Body of pancreas (tissue), 2 donors: Measurements from ENCODE around the gene YWHAH.

DNA sequence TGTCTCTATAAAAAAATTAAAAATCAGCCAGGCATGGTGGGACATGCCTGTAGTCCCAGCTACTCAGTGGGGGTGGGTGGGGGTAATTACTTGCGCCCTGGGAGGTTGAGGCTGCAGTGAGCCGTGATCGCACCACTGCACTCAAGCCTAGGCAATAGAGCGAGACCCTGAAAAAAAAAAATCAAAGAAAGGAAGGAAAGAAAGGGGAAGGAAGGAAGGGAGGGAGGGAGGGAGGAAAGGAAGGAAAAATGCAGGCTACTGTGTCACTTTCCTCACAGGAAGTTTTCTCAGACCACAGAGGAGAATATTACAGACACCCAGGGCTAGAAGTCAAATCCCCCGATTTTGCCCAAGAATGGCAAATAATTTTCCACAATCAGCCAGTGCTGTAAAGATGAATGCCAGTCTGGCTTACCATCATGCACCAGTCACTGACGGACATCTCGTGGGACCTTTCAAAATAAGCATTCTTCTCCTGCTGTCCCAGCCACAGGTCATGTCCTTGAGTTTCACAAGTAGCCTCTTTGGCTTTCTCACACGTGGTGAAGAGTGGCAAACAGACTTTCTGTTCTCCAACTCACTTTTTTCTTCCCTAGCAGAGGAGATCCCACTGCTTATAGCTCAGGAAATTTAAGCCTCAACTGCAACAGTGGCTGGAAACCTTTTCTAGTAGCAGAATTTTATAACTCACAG is 3.9 kb downstream of the PIK3IP1 start:
- PRO-cap, result no peak
- RAMPAGE, long total RNA, 2 experiments, result no peak in any of the 2 experiments

DNA sequence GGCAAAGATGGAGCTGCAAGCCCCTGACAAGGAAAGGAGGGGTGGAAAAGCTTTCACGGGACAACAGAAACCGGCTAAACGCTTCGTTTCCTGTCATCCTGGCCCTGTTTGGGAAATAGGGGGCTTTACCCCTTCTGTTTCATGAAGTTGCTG is 315 bp downstream of the PIK3IP1 start:
- PRO-cap, result no peak
- RAMPAGE, long total RNA, 2 experiments, result no peak in any of the 2 experiments

GRCh38 chr22:31497128-31497835 is 946 bp downstream of the SFI1 start:
- PRO-cap, result no peak
- RAMPAGE, long total RNA, 2 experiments, result no peak in any of the 2 experiments

- PRO-cap, result unidirectional peak, plus-strand start at chr22:31625898
- RAMPAGE, long total RNA, 2 experiments, result no peak in any of the 2 experiments
Measured at GRCh38 chr22:31625339-31626227, 36.4 kb downstream of the PISD start.

DNA sequence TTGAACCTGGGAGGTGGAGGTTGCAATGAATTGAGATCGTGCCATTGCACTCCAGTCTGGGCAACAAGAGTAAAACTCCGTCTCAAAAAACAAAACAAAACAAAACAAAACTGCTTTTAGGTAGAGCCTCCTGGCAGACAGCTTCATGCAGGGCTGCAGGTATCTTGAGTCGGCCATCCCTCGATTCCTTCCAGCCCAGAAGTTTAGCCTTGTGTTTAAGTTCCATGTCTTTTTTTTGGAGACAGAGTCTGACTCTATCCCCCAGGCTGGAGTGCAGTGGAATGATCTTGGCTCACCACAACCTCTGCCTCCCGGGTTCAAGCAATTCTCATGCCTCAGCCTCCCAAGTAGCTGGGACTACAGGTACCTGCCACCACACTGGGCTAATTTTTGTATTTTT is 26.9 kb downstream of the PISD start:
- PRO-cap, result no peak
- RAMPAGE, long total RNA, 2 experiments, result no peak in any of the 2 experiments

DNA sequence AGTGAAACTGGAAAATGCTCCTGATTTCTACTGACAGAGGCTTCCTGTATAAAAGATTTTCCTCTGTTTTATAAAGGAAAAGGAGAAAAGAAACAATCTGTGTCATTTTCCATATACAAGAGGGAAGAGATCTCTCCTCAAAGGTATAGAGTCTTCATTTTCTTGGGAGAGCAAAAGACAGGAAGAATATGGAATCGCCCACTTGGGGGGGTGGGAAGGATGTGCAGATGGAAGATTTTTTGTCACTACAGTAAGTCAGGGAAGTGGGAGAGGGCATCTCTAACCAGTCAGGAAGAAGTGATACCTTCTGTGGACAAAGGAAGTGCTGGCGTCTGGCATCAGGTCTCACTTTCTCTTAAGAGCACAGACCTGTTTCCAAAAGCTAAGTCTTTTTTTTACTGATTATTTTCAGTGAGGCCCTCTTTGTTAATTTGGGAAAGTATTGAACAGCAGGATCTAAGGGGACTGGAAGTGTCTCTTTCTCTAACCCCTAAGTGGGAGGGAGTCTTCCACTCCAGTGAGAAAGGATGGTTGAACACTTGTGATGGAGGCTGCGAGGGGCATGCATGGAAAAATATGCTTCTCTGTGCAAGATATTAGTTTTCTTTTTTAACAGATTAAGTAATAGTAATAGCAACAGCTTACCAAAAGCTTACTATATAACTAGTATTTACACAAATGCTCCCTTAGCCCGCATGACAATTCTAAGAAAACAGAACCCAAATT is 1.3 kb downstream of the PRR14L start:
- PRO-cap, result no peak
- RAMPAGE, long total RNA, 2 experiments, result no peak in any of the 2 experiments

GRCh38 chr22:31813150-31813753 is 59.4 kb downstream of the DEPDC5 start:
- PRO-cap, result no peak
- RAMPAGE, long total RNA, 2 experiments, result no peak in any of the 2 experiments

DNA sequence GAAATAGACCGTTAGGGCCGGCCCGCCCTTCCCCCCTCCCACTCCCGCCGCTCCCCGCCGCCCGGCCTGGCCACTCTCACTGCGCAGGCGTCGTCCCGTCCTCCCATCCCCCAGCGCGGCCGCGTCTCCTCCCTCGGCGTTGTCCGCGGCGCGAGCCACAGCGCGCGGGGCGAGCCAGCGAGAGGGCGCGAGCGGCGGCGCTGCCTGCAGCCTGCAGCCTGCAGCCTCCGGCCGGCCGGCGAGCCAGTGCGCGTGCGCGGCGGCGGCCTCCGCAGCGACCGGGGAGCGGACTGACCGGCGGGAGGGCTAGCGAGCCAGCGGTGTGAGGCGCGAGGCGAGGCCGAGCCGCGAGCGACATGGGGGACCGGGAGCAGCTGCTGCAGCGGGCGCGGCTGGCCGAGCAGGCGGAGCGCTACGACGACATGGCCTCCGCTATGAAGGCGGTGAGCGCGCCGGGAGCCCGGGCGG is at the start of gene YWHAH:
TSS of gene YWHAH (plus strand) at position 158 of the 468 bp plus-strand sequence.
- PRO-cap, result bidirectional peak, plus-strand start at position 167 of the sequence, minus-strand start outside the sequence
- RAMPAGE, long total RNA, 2 experiments, result no peak in any of the 2 experiments

GRCh38 chr22:31951637-31952485 is 7.5 kb downstream of the YWHAH start:
- PRO-cap, result no peak
- RAMPAGE, long total RNA, 2 experiments, result no peak in any of the 2 experiments

DNA sequence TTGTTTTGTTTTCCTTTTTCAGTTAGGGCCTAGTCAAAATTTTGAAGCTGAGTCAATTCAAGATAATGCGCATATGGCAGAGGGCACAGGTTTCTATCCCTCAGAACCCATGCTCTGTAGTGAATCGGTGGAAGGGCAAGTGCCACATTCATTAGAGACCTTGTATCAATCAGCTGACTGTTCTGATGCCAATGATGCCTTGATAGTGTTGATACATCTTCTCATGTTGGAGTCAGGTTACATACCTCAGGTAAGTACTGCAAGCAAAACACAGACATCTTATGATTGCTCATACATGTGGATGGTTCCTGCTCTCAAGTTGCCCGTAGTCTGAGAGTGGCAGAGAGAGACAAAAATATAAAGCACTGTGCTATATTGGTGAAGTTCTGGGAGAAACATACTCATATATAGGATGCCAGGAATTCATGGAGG is 9.3 kb downstream of the FBXO7 start:
- PRO-cap, result no peak
- RAMPAGE, long total RNA, 2 experiments, result no peak in any of the 2 experiments

DNA sequence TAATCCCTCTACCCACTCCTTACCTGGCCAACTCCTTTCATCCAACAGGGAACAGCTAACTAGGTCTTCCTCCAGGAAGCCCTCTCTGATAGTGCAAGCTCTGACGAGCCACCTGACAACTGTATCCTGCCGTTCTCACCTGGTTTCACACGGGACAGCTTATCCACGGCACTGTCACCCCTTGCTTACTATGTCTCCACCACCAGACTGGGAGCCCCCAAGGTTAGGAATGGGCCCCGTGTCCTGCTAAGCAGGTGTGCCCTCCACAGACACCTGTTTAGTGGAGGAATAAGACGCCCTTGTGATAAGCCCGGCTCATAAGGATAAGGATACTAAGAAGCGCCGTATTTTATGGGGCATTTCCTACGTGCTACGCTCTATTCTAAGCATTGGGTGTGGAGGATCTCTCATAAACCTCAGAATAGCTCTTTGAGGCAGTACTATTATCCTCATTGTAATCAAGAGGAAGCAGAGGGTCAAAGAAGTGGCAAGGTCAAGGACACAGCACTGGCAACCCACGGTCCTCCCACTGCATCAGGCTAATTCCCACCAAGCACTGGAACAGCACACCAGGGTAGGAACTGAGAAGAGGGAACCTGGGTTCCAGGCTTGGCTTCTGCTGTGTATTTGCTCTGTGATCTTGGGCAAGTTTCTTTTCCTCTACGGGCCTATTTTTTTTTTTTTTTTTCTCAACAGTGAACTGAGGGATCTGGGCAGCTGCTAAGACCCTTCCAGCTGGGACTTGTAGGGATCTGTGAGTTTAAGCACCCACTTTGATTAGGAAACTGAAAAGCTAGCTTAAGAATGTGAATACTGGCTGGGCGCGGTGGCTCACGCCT is 55.5 kb downstream of the FBXO7 start:
- PRO-cap, result no peak
- RAMPAGE, long total RNA, 2 experiments, result no peak in any of the 2 experiments

DNA sequence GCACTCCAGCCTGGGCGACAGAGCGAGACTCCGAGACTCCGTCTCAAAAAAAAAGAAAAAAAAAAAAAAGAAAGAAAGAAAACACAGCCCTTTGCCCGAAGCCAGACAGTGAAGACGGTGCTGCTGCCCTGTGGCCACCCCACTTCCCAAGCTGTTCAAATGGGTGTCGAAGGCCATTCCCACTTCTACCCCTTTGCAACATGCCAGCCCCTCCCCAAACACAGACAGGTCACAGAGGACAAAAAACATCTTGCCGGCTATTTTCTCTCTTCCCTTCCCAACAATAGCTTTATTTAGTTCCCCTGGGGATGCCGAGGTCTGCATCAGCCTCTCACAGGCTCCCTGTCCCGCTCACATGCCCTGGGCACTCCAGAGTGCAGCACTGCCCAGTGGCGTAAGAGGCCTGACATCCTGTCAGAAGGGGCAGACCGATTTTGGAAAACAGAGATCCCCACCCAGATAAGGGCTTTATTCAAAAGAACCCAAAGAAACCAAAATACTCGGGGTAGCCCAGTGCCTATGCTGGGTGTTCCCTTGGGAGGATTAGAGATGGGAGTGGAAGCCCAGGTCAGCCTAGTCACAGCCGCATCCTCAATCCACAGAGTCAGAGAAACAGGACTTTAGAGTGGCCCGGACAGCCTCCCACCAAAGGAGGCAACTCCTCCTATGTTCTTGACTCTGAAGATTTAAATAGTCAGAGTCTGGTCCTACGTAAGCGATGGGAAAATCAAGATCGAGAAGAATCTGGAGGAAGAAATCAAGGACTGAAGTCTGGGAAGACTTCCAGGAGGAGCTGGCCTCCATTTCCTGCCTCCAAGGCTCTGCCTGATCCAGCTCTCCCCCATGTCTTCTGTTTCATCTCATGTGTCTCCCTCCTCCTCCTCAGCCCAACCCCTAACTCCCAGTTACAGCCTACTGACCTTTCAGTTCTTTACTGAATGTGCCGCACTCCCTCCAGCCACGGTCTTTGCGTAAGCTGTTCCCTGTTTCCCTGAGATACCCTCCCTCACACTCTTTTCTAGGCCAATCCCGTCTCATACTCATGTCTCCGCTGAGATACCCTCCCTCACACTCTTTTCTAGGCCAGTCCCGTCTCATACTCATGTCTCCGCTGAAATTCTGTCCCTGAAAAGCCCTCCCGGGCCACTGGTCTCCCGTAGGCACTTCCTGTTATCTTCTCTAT is 129.3 kb downstream of the FBXO7 start:
- PRO-cap, result no peak
- RAMPAGE, long total RNA, 2 experiments, result no peak in any of the 2 experiments

GRCh38 chr22:32619497-32620049 is 145.0 kb downstream of the FBXO7 start:
- PRO-cap, result no peak
- RAMPAGE, long total RNA, 2 experiments, result no peak in any of the 2 experiments

- PRO-cap, result no peak
- RAMPAGE, long total RNA, 2 experiments, result no peak in any of the 2 experiments
Measured at GRCh38 chr22:32621820-32622415, 147.3 kb downstream of the FBXO7 start.

GRCh38 chr22:32652400-32652904 is 149.1 kb upstream of the TIMP3 start:
- PRO-cap, result no peak
- RAMPAGE, long total RNA, 2 experiments, result no peak in any of the 2 experiments

- PRO-cap, result no peak
- RAMPAGE, long total RNA, 2 experiments, result no peak in any of the 2 experiments
Measured at GRCh38 chr22:32754673-32755156, 46.8 kb upstream of the TIMP3 start.

GRCh38 chr22:32814879-32815447 is 13.5 kb downstream of the TIMP3 start:
- PRO-cap, result no peak
- RAMPAGE, long total RNA, 2 experiments, result no peak in any of the 2 experiments

GRCh38 chr22:32815448-32816216 is 14.1 kb downstream of the TIMP3 start:
- PRO-cap, result no peak
- RAMPAGE, long total RNA, 2 experiments, result no peak in any of the 2 experiments

DNA sequence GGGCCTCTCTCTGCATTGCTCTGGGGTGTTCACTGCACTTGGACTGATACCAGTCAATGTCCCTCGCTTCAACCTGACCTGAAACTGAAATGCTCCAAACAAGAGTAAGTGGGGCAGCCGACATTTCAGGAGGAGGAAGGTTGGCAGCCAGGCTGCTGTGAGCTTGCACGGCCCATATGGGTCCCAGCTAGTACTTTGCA is 28.3 kb downstream of the TIMP3 start:
- PRO-cap, result no peak
- RAMPAGE, long total RNA, 2 experiments, result no peak in any of the 2 experiments

DNA sequence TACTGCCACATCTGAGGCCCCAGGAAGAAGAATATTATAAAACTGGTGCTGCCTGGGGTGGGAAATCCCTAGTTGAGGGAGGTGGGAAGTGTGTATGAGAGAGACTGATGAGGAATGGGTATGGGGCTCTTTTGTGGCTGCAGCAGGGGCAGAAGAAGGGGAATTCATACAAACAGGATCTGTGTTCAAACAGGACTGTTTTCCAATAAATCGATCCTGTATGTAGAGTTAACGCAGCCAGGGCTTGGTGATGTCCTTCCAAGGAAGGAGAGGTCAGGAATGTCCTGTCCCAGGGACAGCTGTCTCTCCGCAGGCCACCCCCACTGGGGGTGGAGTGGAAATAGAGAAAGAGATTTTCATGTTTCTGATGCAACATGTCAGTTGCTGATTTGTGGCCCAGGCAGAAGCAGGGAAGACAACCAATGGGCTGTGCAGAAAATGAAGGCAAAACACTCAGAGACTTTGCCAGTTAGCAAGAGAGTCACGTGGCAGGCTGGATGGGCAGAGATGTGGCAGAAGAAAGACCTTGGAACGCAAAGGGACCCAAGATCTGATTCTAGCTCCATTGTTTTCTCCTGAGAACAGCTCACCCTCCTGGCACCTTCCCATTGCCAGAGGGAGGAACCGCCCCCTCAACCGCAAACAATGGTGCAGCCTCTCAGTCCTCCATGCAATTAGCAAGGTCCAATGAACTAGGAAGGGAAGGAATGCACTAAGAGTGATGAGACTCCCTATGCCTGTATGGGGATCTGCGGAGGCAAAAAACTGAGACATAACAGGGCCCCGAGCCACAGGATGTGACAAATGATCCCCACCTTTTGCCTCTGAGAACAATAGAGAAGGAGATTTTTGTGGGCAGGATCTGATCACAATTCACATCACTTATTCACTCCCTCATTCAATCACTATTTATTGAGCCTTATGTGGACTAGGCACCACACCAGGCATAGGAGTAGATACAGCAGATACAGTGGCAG is 71.0 kb downstream of the SYN3 start:
- PRO-cap, result no peak
- RAMPAGE, long total RNA, 2 experiments, result no peak in any of the 2 experiments